Endometrial microvascular endothelial cells (primary cell): ENCODE measurements around a stretch of chr1.

- RAMPAGE, long total RNA = no peak
Observed at GRCh38 chr1:201369756-201369964, 7.8 kb downstream of the TNNT2 start.

DNA sequence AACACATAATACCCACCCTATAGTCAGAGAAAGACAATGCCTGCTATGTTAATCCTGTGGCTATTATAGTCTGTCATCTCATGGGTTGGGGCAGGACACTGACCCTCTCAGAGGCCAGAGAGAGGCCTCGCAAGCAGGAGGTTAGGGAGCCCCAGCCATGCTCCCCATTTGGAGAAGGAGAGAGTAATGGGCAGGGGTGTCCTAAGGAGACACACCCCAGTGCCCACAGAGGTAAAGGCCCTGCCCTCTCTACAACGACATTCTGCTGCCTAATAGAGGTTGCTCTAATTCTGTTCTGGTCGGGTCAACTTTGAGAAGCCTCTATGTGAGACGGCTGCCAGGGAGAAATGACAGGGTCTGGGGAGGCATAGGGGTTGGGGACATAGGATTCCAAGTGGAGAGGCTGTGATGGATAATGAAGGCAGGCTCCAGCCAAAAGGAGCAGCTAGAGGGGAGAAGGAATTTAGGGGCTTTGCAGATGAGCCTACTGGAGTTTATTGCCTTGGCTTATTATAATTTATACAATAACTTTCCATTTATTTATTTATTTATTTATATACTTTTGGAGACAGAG lies 1.2 kb upstream of the TNNI1 start:
- RAMPAGE, long total RNA = no peak

- RAMPAGE, long total RNA = no peak
Observed at GRCh38 chr1:201429652-201430060, 8.1 kb upstream of the TNNI1 start.

DNA sequence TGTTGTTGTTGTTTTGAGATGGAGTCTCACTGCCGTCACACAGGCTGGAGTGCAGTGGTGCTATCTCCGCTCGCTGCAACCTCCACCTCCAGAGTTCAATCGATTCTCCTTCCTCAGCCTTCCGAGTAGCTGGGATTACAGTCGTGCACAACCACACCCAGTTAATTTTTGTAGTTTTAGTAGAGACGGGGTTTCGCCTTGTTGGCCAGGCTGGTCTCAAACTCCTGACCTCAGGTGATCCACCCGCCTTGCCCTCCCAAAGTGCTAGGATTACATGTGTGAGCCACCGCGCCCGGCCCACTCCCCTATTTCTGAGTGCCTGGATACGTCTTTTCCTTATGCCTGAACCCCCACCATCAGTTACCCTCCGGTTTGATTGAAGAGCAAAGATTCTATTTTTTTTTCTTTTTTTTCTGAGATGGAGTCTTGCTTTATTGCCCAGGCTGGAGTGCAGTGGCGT lies 5.5 kb downstream of the PHLDA3 start:
- RAMPAGE, long total RNA = no peak

DNA sequence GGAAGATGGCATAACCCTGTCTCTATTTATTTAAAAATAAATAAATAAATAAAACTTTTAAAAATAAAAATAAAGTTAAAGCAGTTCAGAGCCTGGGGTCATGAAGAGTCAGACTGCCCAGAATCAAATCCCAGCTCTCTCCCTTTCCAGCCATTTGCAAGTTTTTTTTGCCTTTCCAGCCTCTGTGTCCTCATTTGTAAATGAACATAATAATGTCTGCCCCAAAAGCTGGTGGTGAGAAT lies 15.8 kb downstream of the CSRP1 start:
- RAMPAGE, long total RNA = no peak

DNA sequence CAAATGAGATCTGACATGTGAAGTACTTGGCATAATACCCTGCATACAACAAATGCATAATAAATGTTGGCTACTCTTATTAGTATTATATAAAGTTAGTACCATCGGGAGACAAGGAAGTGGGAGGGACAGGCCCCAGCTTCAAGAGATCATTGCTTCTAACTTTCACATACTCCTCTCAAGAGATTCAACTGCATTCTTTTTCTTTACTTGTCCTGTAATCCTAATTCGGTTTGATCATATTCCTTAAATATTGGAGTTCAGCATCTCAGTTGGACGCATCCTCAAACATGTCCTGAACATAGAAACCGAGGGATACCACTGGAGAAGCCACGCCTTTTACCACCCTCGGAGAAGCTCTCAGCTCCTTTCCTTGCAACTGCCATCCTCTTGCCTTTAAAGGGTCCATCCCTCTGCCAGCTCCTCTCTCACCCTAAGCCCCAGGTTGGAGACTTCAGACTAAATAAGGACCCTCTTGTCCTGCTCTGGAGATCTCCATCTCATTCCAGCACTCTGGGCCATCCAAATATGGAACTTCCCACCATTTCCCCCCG lies 15.4 kb downstream of the CSRP1 start:
- RAMPAGE, long total RNA = no peak

GRCh38 chr1:201554957-201555198 lies 16.0 kb downstream of the NAV1 start:
- RAMPAGE, long total RNA = no peak

DNA sequence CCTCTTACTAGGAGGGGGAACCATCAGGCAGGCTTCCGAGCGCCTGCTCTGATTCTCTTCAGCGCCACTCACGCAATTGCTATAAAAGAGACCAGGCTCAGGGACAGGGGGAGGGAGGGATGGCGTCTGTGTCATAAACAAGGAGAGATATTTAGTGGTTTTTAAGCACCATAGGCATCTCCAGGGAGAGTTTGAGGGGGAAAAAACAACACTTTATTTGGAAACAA lies 60.6 kb downstream of the NAV1 start:
- RAMPAGE, long total RNA = no peak

GRCh38 chr1:201602653-201603406 lies 63.9 kb downstream of the NAV1 start:
- RAMPAGE, long total RNA = no peak

- RAMPAGE, long total RNA = no peak
Observed at GRCh38 chr1:201769674-201770780, 58.9 kb upstream of the IPO9 start.

DNA sequence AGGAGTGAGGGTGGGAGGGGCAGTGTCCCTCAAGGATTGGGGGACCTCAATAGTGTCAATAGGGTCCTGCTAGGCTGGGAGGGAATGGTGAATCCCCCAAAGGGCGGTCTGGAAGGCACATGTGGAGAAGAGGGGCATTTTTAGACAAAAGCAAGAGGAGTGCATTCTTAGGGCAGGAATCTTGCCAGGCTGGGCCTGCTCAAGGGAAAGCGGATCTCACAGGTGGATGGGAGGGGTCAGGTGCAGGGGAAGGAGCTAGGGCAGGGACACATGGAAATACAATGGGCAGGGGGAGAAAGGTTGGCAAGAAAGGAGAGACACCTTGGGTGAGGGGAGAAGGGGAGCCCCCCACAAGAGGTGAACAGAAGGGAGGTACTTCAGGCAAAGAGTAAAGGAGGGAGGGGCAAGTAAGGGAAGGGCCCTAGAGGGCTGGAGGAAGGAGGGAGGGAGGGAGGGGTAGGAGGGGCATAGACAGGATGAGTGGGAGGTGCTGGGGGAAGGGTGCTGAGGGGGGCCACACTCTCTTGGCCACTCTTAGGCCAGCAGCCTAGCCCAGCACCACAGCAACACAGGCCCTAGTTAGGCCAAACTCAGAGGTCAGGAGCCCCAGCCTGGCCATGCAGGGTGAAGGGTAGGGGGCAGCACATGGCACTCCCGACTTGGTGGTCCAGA lies 6.0 kb downstream of the SHISA4 start:
- RAMPAGE, long total RNA = no peak

DNA sequence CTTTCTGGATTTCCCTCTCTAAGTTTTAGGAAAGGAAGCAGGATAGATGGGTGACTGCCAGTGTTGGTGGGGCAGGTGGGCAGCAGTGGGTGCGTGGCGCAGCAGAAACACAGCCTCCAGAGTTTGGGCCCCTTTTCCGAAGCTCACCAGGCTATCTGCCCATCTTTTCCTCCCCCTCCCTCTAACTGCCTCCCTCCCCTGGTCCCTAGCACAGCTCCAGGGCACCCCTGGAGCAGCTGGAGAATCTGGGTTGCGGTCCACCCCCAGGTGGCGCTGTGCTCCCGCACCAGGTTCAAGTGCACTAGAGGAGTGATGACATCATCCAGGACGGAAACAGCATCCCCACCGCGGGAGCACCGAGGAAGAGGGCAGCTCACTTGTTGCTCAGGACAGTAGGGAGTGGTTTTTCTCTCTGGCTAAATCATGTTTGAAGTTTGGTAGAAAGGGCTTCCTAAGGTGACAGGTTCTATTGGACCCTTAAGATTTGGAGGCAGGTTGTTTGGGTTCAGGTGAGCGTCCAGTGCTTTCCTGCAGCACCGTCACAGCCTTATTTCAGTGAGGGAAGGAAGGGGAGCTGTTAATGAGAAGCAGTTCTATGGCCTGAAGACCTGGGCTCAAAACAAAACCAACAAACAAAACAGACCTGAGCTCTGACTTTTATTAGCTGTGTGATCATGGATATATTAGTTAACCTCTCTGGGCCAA lies 7.3 kb downstream of the SHISA4 start:
- RAMPAGE, long total RNA = no peak

- RAMPAGE, long total RNA = no peak
Observed at GRCh38 chr1:201897082-201897764, 8.5 kb downstream of the SHISA4 start.

DNA sequence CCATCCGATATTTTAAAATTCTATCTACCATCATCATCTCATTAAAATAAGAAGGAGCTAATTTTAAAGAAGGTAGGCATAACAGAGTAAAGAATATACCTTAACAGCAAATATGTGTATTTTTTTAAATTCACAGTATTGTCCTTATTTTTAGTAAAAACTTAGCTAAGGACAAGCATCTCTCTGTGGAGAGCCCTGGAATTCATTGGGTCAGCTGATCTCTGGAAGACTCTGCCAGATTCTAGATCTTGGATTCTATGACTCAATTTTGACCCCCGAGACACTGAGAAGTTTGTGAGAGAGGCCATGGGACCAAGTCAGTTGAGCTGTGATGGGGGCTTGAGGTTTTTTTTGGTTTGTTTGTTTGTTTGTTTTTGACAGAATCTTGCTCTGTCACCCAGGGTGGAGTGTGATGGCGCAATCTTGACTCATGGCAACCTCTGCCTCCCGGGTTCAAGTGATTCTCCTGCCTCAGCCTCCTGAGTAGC lies 13.4 kb downstream of the SHISA4 start:
- RAMPAGE, long total RNA = no peak

DNA sequence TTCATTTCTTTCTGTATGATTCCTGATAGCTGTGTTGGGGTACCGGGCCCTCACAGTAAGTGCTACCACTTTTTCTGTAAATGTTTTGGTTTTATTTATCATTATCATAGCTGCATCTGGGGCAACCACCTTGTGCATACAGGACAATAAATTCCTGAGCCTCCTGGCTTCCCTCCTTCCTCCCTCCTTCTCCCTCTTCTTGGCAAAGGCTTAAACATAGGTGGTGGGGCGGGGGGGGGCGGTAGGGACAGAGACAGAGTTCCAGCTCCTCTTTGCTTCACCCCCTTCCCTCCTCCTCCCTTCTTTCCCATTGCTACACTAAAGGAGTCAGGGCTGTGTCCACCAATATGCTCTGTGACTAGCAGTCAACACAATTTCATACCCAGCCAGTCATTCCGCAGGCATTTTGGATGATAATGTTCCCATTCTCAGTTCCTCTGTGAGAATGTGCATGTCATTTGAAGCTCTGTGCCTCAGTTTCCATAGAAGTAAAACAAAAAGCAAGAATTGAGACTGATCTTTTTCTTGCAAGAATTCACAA lies 1.8 kb downstream of the LMOD1 start:
- RAMPAGE, long total RNA = no peak

DNA sequence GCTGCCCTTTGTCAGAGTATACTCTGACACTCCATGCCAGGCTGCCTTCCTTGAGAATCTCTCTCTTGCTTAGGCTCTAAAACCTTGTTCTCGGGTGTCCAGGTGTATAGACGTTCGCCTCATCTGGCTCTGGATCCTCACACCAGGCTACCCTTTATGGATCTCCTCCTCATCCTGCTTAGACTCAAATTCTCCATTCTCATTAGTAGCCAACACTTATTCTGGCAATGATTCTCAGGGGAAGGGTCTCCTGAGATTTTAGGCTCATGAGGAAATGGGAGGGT lies 6.5 kb downstream of the TIMM17A start:
- RAMPAGE, long total RNA = no peak

DNA sequence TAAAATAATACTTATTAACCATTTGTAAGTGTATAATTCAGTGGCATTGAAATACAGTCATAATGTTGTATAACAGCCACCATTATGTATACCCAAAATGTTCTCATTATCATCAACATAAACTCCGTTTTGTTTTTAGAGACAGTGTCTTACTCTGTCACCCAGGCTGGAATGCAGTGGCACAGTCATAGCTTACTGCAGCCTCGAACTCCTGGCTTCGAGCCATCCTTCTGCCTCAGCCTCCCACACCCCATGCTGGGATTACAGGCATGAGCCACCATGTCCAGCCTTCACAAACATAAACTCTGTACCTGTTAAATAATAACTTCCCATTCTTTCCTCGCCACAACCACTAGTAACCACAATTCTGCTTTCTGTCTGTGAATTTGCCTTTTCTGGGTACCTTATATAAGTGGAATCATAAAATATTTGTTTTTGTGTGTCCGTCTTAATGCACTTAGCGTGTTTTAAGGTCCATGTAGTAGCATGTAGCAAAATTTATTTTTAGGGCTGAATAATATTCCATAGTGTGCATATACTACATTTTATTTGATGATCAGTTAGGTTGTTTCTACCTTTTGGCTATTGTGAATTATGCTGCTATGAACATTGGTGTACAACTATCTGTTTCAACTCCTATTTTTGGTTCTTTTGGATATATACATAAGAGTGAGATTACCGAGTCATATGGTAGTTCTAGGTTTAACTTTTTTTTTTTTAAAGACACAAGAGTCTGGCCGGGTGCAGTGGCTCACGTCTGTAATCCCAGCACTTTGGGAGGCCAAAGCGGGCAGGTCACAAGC lies 11.6 kb upstream of the RNPEP start:
- RAMPAGE, long total RNA = no peak

DNA sequence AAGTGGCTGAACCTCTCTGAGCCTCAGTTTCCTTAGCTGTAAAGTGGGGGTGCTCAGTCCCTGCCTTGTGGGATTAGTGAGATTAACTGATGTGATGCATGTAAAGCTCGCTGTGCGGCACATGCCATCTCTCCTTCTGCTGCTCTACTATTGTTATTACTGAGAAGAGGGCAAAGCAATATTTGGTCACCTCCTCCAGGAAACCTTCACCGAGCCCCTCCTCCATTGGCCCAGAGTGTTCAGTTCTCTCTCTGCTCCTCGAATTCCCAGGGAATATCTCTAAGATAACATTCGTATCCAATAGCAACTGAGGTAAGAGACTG lies 31.7 kb downstream of the ELF3 start:
- RAMPAGE, long total RNA = no peak

DNA sequence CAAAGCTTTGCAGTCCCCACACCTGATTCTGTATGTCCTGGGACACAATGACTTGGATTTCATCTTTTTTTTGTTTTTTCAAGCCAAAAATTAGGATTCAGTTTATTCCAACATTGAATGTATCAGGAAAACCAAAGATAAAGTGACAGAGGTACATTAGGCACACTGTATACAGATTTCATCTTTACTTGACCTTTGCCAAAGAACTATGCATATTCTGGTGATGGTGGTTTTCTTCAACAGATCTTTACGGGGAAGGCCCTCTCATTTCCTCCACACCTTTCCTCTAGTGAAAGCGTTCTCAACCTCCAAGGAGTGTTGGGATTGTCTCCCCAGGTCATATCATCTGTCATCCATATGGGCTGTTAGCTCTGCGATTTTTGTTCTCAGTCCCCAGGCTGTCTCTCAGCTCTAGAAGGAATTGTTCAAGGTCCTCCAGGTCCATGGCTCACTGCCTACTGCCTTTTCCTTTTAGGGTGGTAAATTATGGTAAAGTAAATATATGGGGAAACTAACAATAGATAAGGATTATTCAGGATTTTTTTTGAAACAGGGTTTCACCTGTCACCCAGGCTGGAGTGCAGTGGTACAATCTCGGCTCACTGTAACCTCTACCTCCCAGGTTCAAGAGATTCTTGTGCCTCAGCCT lies 37.5 kb downstream of the ELF3 start:
- RAMPAGE, long total RNA = no peak

GRCh38 chr1:202107161-202107689 lies 15.5 kb upstream of the GPR37L1 start:
- RAMPAGE, long total RNA = no peak